Measurements from ENCODE around the genes ACE2 and CTPS2.

- RRBS = no CpG with 5 or more reads among the region's 8 CpGs
These were observed at the start of gene ACE2 for GRCh38 chrX:15600641-15601320. Gene ACE2, minus strand, starts transcription at chrX:15600960.

DNA sequence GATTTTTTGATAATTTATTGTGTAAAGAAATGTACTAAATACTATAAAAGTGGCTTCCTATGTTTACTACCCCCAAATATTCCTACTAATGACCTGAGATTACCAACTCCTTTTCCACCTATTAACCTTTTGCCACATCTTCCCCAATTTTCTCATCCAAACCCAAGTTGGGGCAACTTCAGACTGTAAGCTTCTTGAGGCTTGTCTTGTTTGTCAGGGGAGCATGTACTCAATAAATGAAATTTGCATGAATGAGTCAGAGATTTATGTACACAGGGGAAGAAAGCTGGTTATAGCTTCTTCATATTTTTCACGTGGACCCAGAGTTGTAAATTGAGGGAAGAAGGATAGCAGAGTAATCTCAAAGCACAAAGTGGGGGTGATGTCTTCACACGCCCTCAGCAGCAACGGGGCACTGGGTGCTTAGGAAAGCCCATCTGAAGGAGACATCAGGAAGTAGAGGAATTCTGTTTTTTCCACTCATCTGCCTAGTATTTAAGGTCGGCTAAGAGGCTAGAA is 881 bp upstream of the CA5B start:
- RRBS = no CpG with 5 or more reads among the region's 4 CpGs

DNA sequence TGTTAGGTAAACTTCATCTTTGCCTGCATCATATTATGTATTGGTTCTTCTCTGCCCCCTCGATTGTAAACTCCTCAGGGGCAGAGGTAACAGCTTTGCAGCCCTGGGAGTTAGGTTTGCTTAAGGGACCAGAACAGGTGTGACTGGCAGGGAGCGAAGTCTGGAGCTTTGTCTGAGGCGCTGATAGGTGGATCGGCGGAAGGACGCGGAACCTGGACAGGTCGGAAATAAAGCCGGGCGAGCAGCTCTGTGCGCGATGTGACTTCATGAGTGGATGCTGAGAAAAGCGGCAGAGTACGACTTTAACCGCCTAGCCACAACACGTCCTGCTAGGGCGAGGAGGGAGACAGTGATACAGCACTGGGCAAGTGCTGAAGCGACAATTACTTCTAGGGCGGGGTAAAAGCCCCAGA is 388 bp upstream of the ZRSR2 start:
- RRBS = no CpG with 5 or more reads among the region's 19 CpGs

GRCh38 chrX:15827630-15828364 is 26.8 kb downstream of the AP1S2 start:
- RRBS = no CpG with 5 or more reads among the region's 5 CpGs

GRCh38 chrX:15873317-15873752 is 18.7 kb upstream of the AP1S2 start:
- RRBS = no CpG with 5 or more reads among the region's 3 CpGs

DNA sequence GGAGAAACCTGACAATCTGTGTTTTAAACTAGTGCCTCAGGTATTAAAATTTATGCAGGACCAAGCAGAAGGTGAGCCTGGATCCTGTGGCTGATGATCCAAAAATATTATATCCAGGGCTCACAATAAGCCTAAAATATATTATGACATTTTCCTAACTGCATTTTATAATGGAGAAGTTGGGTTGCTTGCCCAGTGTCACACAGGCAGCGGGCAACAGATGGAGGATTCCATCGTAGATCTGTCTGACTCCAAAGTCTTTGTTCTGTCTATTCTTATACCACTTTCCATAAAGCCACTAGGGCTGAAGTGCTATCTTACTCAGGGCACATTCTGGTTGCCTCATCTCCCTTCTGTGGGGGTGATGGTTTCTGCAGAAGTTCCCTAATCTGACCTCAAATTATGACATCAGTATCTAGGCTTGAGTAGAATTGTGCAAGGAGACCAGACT is 56.9 kb upstream of the AP1S2 start:
- RRBS = no CpG with 5 or more reads among the region's 2 CpGs

DNA sequence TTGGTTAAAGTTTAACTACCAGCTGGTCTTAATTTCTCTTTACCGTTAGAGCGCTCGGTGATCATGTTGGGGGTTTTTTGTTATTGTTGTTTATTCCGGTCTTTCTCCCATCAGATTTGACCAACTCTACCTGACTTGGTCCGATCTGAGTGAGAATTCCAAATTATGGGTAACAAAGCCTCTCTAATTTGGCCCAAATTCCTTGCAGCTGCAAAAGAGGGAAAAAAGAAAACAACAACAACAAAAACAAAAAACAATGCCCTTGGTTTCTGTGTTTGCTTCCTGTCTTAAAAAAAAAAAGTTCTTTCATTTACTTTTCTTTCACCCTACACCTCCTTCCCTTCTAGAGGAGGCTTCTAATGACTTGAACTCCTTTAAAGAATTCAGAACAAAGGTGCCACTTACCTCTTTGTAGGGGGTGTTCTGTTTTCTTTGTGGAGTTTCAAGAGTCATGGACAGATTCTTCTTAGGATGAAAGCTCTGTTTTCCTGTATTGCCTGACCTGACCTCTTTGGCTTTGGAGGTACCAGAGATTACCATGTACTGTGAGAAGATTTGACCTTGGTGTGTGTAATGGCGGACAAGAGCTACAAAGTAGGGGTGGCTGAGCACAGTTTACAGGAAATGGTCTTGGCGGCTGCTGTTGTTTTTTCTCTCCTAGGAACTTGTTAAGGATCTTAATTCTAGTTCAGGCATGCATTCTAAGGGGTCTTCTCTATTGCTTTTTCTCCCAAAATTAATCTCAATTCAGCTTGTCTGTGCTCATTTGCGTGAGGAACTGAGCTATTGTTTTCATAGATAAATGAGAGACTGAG is 72.4 kb upstream of the S100G start:
- RRBS = no CpG with 5 or more reads among the region's 8 CpGs

DNA sequence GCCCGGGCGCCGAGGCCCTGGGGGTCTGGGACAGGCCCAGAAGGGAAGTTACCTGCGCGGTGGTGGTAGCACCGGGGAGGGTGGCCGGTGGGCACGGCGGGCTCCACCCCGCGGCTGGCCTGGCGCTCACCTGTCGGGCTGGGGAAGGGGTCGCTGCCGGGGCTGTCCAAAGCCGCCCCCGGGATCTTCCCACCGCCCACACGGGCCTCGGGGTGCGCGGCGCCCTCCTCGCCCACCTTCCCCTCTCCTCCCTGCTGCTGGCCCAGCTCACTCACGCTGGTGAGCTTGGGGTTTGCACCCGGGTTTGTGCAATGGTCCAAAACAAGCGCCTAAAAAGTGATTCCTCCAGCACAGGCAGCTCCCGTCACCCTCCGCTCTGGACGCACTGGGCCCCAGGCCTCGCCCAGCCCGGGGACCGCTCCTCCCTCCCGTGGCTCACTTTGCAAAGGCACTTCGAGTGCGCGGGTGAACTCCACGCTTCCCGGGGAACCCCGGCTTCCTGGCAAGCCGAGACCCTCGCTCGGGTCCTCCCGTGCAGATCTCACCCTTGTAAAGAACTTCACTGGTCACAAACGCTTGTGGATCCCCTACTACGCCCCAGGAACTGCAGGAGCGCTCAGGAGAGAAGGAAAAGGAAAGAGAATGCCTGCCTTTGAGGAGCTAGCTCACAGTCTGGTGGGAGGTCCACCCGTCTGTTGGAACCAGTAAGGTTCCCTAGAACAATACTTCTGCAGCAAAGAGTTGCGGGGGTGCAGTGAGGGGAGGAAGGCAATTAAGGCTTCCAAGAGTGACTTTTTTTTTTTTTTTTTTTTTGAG is at the start of gene CTPS2:
TSS of gene CTPS2 (minus strand) at position 387 of the 816 bp plus-strand sequence.
- RRBS = 8% methylated on average over 25 of the region's 49 CpGs

DNA sequence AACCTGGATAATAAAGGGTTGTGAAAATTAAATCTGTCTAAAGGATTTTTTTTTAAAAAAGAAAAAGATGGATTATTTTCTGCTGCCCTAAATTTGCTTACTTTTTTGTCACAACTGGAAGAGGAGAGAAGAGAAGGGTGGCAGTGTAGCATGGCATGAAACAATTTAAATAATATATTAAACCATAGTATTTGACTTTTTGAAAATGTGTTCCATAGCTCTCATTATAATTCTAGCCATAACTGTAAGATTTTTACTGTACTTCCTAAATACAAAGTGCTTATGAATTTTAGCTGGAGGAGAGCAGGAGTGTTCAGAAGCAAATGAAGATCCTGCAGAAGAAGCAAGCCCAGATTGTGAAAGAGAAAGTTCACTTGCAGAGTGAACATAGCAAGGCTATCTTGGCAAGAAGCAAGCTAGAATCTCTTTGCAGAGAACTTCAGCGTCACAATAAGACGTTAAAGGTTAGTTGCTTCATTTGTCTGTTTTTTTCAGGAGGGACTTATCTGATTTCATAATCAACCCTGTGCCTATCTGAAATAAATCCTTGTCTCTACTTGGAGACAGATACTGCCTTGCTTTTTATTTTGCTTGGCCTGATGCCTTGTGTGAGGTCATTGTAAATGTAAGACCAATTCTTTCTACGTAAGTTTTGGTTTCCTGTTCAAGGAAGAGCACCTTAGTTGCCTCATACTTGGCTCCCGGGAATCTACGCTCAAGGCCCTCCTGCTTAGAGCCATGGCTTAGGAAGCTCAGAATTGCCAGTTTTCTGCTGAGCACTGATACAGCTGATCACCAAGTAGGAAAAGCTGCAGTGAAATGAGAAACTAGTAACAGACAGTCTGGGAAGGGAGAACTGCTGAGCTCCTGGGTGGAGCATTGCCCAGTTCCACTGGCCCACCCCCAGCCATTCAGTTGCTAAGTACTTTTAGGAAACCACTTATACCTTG is 41.8 kb downstream of the TXLNG start:
- RRBS = no CpG with 5 or more reads among the region's 5 CpGs

DNA sequence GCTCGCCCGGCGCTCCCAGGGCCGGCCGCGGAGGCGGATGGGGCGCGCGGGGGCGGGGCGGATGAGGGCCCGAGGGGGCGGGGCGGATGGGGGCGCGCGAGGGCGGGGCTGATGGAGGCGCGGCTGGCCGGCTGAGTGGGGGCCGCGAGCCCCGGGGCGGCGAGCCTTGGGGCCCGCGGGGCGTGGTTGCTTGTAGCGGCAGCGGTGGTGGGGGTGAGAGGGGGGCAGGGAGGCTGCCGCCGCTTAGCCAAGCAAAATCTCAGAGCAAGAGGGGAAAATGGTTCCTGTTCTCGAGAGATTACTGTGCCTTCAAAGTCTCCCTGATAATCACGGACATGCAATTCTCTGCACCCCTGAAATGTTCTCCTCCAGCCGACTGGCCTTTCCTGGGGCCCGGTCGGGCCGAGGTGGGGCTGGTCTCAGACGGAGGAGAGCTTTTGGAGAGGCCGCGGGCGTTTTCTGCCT is 387 bp upstream of the RBBP7 start:
- RRBS = 3% methylated on average over 7 of the region's 44 CpGs

DNA sequence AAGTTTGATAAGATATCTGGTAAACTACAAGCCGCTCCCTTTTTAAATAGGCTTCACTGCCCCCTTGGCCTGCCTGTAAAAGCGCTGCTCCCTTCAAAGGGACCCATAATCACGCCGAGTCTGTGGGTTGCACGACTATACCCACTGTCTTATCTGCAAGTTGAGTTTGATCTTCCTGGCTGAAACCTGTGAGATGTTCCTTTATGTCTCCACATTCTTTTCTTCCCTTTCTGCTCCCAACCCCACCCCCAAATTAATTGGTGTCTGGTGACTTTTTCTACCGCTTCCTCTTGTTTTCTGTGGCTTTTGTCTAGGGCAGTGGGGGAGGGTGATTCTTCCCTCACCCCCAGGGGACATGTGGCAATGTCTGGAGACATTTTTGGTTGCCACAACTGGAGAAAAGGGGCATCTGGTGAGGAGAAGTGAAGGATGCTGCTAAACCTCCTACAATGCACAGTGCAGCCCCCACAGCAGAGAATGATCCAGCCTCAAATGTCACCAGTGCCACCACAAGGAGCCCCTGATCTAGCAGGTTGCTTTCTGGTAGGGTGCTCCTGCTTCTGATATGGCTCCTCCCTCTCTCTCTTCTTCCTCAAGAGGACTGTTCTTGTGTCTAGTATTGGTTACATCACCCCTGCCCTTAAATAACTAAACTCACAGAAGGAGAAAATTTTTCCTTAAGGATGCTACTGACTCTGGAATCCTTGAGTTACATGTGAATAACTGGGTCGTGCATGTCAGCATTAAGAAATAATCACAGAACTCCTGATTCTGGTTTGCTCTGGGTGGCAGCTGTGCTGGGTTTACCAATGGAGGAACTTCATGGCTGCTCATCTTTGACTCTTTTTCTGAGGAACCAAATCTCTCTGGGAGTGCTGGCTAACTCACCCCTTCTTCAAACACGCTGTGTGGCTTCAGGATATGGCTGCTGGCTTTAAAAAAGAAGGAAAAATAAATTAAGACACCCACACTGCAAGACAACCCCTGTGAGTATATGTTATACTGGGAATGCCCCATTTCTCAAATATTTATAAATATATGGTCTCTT is 153.1 kb downstream of the NHS start:
- RRBS = no CpG with 5 or more reads among the region's 8 CpGs

GRCh38 chrX:17655179-17655687 is 82.1 kb upstream of the SCML1 start:
- RRBS = 17% methylated on average over 11 of the region's 35 CpGs

DNA sequence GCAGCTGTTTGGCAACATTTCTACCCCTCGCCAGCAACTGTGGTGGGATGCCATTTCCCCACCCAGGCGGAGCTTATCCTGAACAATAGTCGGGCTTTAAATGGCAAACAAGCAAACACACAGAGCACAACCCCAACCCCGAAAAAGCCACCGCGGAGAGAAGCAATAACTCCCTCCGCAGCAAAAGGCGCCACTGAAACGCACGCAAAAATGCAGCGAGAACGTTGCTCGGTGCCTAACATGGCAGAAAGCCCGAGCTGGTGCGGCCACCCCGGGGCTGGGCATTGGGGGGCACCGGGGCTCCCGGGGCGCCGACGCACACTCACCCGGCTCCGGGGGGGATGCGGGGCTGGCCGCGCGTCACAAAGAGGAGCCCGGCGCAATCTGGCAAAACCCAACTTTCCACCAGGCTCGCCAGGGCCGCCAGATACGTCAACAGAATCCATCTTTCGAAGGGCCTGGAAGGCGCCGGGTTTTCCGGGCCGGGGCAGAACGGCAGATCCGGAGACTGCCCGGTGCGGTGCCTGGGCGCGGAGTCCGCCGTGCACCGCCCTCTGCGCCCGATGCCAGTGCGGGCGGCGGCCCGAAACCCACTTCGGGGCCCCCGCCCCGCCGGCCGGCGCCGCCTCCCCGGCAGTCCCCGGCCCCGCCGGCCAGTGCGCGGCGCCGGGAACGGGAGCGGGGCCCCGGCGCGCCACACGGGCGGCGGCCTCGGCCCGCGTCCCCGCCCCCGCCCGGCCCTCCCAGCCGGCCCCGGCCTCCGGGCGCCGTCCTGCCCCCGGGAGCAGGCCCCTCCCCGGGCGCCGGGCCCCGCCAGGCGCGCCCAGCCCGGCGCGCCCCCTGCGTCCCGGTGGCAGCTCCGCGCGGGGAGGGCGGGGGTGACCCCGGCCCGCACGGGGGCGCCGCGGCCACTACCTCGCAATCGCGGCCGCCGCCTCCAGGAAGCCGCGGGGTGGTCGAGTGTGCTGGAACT is 629 bp downstream of the RAI2 start:
- RRBS = 20% methylated on average over 43 of the region's 116 CpGs

DNA sequence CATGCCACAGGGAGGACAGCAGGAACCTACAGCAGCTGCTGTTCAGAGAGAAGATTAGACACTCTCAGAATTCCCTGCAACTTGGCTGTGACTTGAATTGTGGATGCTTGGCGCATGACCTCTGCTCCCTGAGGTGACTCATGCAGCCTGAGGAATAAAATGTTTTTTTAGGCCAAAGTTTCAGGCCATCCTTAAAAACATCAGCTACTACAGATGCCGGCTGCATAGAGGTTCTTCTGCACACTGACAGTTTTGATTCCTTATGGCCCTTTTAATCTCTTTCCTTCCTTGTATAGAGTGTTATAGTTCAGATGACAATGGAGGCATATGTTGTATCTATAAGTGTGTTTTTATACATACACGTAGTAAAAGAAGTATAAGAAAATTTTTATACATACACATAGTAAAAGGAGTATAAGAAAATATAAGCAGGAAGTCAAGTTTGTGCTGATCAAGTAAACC is 97.2 kb downstream of the RS1 start:
- RRBS = no CpG with 5 or more reads among the region's 3 CpGs

- RRBS = no CpG with 5 or more reads among the region's 5 CpGs
These were observed 84.1 kb downstream of the RS1 start for GRCh38 chrX:18587812-18588127.

DNA sequence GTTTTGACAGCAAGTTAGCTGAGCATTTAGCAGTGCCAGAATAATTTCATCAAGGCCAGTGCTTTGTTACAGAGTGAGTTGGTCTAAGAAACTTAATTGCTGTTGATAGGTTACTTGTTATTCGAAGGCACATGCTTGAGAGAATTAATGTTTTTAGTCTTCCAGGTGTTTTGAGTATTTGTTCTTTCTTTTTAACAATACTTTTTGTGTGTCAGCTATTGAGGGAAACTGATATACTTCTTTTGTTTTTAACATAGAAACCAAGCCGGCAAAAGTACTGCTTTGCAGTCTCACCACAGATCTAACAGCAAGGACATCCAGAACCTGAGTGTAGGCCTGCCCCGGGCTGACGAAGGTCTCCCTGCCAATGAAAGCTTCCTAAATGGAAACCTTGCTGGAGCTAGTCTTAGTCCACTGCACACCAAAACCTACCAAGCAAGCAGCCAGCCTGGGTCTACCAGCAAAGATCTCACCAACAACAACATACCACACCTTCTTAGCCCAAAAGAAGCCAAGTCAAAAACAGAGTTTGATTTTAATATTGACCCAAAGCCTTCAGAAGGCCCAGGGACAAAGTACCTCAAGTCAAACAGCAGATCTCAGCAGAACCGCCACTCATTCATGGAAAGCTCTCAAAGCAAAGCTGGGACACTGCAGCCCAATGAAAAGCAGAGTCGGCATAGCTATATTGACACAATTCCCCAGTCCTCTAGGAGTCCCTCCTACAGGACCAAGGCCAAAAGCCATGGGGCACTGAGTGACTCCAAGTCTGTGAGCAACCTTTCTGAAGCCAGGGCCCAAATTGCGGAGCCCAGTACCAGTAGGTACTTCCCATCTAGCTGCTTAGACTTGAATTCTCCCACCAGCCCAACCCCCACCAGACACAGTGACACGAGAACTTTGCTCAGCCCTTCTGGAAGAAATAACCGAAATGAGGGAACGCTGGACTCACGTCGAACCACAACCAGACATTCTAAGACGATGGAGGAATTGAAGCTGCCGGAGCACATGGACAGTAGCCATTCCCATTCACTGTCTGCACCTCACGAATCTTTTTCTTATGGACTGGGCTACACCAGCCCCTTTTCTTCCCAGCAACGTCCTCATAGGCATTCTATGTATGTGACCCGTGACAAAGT is 67.9 kb downstream of the RS1 start:
- RRBS = 38% methylated on average over 2 of the region's 17 CpGs

GRCh38 chrX:18702826-18703484 is 4.5 kb upstream of the PPEF1 start:
- RRBS = no CpG with 5 or more reads among the region's 5 CpGs

- RRBS = no CpG with 5 or more reads among the region's 3 CpGs
These were observed 20.2 kb upstream of the ADGRG2 start for GRCh38 chrX:19142549-19142753.

DNA sequence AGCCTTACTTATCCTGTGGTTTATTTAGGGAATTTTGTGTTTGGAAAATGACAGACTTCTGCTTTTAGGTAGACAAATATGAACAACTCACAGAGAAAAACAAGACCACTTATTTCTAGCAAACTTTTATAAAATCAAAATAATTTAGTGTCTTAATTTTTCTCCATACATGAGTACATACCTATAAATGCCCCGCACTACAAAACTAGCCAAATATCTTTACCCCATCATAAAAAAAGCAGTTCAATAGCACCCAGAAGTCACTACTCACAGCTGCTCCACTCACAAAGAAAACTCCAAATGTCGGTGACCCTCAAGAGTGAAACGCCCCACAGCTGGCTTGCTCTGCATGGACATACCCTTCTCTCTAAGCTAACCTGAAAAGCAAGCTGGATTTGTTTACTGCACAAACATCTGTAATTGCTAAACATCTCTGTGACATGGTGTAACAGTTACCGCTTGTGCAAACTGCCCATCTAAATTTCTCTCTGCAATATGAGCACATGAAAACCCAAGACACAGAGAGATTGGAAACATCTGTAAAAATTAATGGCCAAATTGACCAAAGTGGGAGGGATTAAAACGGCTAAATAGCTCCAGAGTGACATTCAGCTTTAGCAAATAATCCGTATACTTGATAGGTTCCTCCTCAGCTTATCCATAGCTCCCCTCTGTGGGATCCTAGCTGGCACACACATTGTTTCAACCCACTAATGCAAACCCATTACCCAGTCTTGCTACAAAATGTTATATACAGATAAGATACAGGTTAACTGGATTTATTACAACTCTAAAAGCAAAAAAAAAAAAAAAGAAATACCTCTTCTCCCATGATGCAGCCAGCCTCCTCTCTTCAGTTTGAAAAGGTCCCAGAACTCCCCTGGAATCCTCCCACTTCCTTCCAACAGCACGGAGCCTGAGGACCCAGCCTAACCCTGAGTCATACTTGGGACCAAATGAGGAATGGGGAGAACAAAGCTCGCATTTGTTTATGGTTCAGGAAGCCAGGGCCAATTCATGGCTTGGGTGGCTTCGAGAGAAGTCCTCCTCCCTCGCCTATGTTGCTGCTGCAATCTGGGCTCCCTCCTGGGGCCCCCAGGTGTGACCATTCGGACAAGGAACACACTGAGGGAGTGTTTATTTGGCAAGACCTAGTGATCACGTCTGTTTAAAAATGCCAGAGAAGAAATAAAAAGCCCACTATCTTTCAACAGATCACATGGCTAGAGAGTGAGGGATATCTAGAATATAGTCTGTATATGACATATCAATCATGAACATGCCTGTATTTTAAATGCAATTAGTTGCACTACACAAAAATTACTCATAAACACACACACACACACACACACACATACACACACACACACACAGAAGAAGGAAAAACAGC is 155.2 kb upstream of the MAP3K15 start:
- RRBS = no CpG with 5 or more reads among the region's 12 CpGs

DNA sequence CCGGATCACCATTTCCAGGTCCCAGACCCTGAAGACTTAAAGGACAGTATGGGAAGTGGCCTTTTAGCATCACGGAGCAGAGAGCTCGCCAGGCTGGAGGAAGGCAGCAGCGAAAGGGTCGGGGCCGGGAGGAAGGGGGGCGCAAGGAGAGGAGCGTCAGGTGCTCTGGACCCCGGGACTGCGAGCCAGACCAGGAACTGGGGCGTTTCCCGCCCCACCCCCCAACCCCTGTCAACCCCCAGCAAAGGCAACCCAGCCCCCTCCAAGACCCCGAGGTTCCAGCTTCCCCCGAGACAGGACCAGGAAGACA is 855 bp downstream of the SH3KBP1 start:
- RRBS = 18% methylated on average over 5 of the region's 14 CpGs

Measured in AG09309 (cell line).